Spinal cord (tissue), 3 donors: Measurements from ENCODE around the gene GPX4.

GRCh38 chr19:1067710-1068436 lies 906 bp downstream of the ARHGAP45 start:
- PRO-cap, result no peak
- RAMPAGE, long total RNA, result no peak

GRCh38 chr19:1076921-1077525 lies 10.1 kb downstream of the ARHGAP45 start:
- PRO-cap, result no peak
- RAMPAGE, long total RNA, result no peak

GRCh38 chr19:1090768-1091270 lies 4.4 kb downstream of the POLR2E start:
- PRO-cap, result no peak
- RAMPAGE, long total RNA, result no peak

DNA sequence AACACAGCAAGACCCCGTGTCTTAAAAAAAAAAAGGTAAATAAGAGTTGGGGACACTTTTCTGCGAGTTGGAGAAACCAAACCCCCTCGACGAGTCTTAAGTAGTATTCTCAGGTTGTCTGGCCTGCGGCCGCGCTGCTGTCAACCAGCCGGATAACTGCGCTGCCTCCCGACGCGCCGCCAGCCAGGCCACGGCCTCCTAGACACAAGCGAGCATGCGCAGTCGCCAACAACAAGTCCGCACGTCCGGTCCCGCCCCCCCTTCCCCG lies 262 bp upstream of the GPX4 start:
- PRO-cap, result bidirectional peak, plus-strand start outside the sequence, minus-strand start at position 206 of the sequence
- RAMPAGE, long total RNA, result no peak

- PRO-cap, result bidirectional peak, plus-strand start at chr19:1103994, minus-strand start at chr19:1103803
- RAMPAGE, long total RNA, result start-site peak on the plus strand at chr19:1104024-1104092, 8,032 and 5,591 reads in 2 replicates
These were observed at the start of gene GPX4 for GRCh38 chr19:1103866-1104213. Gene GPX4 (plus strand): TSS chr19:1103994.

DNA sequence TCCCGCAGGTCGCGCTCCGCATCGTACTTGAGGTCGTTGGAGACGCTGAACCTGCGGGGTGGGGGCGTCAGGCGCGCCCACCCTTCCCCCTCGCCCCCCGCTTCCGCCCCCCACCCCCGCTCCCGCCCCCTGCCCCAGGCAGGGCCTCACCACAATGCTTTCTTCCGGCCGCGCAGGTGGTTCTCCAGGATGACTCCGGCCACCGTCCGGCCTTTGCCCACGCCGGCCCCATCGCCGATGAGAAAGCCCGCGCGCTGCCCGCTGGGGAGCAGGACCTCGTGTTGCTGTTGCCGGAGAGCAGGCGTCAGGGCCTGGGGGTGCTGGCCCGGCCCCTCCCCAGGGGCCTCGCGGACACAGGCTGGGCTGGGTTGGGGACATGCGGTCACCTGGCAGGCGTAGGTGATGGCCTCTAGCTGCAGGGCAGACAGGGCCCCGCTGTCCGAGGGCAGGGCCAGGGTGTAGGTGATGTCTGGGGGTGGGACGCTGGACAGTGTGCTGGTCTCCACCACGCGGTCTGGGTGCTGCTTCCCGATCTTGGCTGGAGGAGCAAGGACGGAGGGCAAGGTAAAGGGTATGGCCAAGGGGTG lies 18.8 kb downstream of the GPX4 start:
- PRO-cap, result no peak
- RAMPAGE, long total RNA, result no peak

- PRO-cap, result no peak
- RAMPAGE, long total RNA, result no peak
These were observed 10.9 kb downstream of the SBNO2 start for GRCh38 chr19:1163068-1163732.

DNA sequence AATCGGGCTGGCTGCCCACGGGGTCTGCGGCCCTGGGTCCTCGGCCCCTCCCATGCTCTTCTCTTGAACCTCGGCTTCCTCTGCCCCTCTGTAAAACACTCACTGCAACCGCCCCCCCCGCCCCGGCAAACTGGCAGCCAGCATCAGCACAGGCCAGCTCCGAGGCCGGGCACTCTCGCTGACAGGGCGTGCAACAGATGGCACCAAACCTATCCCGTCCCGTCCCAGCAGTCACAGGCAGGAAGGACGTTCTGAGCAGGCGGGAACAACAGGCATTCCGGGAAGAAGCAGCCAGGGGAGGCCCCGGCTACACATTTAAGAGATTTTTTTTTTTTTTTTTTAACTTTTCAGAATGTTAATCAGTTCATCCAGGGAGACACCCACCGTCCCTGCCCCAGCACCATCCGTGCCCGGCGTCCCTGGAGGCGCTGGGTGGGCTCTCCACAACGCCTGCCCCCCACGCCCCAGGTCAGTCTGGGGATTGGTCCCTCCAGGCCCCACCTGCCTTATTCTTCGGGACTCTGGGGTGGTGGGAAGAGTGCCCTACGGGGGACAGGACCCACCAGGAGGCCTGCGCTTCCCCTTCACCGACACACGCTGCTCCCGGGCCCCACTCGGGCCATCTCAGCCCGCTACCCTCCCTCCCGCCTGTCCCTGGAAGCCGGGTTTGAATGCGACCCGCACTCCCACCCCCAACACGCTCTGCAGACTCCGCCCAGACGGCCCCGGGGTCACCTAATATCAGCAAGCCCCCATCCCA lies 1.2 kb downstream of the SBNO2 start:
- PRO-cap, result no peak
- RAMPAGE, long total RNA, result no peak

GRCh38 chr19:1213688-1214685 lies 8.4 kb downstream of the STK11 start:
- PRO-cap, result no peak
- RAMPAGE, long total RNA, result no peak

- PRO-cap, result no peak
- RAMPAGE, long total RNA, result no peak
These were observed 4.0 kb downstream of the MIDN start for GRCh38 chr19:1252439-1252695.

DNA sequence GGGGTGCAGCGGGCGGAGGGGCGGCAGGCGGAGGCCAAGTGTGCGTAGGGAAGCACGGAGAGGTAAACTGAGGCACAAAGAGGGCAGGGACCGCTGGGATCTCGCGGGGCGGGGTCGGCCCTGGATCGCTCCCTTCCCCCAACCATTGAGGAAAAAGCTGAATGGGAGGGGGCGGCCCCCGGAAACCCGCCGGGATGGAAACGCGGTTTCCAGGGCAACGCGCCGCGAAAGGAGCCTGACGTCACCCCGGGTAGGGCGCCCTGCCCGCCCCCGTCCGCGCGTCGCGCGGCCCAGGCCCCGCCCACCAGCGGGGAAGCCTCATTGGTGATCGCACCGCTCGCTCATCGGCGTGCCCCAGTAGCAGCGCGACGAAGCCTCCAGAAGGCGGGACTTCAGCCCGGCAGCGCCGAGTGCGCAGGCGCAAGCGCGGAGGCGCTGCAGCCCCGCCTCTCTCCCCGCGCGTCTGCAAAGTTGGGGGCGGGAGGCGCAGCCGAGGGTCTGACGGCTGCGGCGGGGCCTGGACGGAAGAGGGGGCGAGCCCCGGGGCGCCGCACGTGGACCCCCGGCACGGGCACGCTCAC lies 8.4 kb upstream of the CIRBP start:
- PRO-cap, result unidirectional peak, plus-strand start at position 468 of the sequence
- RAMPAGE, long total RNA, result no peak

DNA sequence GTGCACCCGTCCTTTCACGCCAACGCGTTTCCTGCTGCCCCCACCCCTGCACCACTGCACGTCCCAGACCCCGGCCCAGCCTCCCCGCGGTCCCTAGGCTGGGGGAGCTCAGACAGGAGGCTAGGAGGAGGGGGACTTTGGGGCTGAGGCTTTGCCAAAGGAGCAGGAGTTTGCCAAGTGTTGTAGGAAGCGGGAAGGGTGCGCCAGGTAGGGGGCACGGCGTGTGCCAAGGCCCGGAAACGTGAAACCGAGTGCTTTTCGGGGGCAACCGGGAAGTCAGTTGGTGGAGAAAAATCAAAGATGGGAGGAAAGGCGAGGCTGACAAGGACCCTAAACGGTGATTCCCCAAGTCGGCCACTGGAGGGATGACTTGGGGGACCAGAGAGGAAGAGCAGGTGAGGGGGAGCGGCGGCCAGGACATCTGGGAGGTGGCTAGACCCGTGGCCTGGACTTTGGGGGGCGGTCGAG lies 7.9 kb upstream of the CIRBP start:
- PRO-cap, result no peak
- RAMPAGE, long total RNA, result no peak

GRCh38 chr19:1277094-1277427 lies 1.7 kb downstream of the FAM174C start:
- PRO-cap, result no peak
- RAMPAGE, long total RNA, result no peak

DNA sequence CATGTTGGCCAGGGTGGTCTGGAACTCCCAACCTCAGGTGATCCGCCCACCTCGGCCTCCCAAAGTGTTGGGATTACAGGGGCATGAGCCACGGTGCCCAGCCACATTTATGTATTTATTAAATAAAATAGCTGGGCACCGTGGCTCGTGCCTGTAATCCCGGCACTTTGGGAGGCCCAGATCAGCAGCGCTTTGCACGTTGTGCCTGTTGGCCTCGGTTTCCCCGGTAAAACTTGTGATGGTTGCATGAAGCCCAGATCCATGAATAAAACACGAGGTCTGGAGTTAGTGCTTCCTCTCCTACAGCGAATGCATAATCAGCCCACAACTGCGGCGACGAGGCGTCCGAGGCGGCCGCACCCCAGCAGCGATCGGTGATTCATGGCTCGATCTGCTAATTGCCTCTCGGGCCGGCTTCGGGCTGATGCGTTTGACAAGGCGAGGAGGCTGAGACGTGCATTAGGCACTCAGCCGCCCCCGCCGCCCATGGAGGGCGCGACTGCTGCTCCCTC lies 21.1 kb upstream of the PWWP3A start:
- PRO-cap, result no peak
- RAMPAGE, long total RNA, result no peak

DNA sequence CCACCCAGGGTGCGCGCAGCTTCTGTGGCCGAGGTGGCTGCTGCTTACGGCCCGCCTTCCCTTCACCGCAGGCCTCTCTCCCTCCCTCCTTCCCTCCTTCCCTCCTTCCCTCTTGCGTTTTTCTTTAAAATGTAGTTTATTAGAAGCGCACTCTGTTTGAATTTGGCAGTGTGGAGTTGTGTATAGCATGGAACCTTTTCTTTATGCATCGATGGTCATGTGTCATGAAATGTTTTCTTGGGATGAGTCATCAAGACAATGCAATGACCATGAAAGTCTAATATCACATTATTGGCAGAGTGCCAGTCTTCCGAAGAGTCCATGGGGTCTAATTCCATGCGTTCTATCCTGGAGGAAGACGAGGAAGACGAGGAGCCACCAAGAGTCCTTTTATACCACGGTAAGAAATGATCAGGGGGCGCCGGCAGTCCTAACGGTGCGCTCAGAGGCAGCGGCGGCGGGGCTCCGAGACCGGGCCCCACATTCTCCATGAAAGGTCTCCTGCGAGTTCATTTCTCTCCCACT lies 7.3 kb downstream of the PWWP3A start:
- PRO-cap, result no peak
- RAMPAGE, long total RNA, result no peak

DNA sequence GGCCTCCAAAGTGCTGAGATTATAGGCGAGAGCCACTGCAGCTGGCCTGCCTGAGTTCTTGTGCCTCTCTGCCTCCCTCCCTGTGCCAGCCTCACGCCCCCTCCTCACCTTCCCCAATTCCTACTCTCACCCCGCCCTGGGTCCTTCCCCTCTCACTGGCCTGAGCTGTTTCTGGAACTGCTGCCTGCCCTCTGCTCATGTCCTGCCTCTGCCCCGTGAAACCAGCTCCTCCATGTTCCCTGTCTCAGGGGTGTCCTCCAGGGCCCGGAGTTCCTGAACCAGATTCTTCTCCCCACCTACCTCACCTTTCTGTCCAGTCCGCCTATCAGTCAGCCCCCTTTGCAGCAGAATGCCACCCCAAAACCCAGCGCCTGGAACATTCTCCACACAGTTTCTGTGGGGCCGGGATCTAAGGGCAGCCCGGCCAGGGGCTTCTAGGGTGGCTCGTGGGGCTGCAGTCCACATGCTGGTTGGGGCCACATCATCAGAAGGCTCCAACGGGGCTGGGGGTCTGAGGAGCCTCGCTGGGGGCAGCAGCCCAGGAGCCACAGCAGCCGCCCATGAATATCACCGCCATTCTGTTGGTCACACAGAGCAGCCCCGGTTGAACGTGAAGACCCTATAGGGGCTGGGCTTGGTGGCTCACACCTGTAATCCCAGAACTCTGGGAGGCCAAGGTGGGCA lies 3.1 kb upstream of the NDUFS7 start:
- PRO-cap, result no peak
- RAMPAGE, long total RNA, result no peak

DNA sequence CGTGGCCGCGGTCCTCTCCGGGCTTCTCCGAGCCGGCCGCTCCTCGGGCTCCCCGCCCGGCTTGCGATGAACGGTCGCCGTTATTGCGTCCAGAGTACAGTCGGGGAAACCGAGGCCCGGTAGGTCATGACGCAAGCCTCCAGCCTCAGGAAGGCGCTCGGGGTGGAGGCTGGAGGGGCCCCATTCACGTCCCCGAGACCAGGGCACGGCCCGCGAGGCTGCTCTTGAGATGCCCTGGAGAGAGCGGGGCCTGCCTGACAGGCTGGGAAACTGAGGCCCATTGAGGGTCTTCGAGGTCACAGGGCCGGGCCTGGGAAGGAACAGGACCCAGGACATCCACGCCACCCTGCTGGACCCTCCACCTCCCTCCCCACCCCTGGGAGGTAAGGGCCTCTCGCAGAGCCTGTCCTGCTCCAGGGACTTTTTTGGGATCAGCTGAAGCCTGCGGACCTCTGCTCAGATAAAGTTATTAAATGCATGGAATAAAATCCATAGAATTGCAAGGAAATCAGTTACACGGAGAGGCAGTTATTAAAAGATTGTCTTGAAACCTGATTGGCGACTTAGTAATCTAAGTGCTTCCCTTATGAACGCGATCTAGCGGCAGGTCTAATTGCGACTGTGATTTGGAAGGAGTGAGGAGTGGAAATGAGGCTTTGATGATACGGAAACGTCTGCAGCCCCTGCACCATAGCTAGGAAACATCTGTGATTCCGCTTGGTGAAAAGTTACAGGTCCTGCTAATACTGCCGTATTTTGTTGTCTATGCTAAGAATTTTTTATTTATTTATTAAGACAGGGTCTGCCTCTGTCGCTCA lies 540 bp downstream of the NDUFS7 start:
- PRO-cap, result no peak
- RAMPAGE, long total RNA, result no peak

DNA sequence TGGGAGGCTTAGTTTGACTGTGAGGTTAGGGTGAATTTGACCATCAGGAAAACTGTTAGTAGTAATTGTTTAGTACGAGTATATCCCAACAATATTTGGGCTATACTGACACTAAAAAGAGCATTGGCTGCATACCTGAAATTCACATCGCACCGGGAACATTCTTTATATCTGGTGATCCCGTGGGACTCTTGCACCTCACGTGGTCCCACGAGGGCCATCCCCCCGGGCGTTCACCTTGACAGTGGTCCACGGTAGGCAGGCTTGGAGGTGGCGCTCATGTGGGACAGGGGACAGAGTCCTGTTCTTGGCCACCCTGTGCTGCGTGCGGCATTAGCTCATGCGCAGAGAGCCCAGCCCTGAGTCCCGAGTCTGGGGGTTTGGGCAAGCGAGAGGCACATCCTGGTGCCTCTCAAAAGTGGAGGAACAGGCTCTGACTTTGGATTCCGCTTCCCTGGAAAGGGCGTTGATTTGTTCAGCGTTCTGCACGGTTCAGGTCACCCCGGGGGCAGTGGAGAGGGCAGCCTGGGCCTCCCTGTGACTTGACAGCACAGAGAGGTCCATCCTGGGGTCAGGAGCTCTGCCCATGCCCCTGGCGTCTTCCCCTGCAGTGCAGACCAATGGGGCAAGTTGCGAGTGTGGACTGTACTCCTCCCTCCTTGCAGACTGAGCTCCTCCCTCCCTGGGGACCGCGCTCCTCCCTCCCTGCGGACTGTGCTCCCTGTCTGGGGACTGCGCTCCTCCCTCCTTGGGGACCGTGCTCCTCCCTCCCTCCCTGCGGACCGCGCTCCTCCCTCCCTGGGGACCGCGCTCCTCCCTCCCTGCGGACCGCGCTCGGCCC lies 7.4 kb downstream of the GAMT start:
- PRO-cap, result no peak
- RAMPAGE, long total RNA, result no peak

GRCh38 chr19:1453414-1454371 lies 3.8 kb downstream of the APC2 start:
- PRO-cap, result no peak
- RAMPAGE, long total RNA, result no peak

- PRO-cap, result no peak
- RAMPAGE, long total RNA, result no peak
These were observed 5.8 kb downstream of the APC2 start for GRCh38 chr19:1455356-1456500.